Measurements from ENCODE around the gene KCTD3.

DNA sequence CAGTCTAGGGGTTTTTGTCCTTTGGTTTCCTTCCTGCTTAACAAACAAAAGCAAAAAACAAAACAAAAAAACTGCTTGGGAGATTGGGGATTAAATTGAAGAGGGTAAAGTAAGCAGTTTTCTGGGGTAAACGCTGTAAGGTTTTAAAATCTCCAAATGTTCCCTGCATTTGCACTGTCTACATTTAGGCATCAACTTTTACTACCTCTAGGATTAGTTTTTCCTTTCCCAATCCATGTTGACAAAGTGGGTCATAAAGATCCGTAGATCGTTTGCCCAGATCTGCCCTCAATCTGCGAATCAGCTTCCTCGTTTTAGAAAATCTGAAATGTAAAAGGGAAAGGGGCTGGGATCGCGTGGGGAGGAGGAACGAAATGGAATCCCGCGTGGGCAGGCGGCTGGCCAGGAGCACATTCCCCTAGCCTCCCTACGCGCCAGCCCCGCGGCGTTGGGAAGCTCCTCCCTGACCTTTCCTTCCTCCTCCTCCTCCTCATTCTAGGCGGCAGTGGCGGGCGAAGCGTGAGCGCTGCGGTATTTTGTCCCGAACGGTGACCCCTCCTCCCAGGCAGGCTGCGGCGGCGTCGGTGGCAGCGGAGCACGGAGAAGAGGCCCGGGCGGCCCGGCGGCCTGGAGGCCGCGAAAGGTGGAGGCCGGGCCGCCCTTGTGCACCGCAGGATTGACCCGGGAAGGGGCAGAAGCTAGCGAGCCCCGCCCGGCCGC lies at the start of gene KCTD3:
Gene KCTD3 (plus strand): TSS at position 493 of the 720 bp plus-strand sequence.
- PRO-cap = bidirectional peak, plus-strand start at position 564 of the sequence, minus-strand start at position 429 of the sequence

DNA sequence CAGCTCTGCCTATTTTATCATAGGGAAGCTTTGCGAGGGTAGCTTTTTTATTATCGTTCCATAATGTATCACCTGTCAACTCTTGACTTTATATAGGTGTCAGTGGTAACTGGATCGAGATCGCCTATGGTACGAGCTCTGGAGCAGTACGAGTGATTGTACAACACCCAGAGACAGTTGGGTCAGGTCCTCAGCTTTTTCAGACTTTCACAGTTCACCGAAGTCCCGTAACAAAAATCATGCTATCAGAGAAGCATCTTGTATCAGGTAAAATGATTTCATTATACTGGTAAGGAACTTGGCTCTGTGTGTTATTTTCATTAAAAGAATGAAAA lies 36.9 kb downstream of the KCTD3 start:
- PRO-cap = no peak

- PRO-cap = no peak
Measured at GRCh38 chr1:215640421-215641240, 73.5 kb downstream of the KCTD3 start.

GRCh38 chr1:217139598-217140015 lies 416.4 kb upstream of the ESRRG start:
- PRO-cap = no peak

- PRO-cap = no peak
Measured at GRCh38 chr1:217456017-217456706, 174.7 kb downstream of the GPATCH2 start.

DNA sequence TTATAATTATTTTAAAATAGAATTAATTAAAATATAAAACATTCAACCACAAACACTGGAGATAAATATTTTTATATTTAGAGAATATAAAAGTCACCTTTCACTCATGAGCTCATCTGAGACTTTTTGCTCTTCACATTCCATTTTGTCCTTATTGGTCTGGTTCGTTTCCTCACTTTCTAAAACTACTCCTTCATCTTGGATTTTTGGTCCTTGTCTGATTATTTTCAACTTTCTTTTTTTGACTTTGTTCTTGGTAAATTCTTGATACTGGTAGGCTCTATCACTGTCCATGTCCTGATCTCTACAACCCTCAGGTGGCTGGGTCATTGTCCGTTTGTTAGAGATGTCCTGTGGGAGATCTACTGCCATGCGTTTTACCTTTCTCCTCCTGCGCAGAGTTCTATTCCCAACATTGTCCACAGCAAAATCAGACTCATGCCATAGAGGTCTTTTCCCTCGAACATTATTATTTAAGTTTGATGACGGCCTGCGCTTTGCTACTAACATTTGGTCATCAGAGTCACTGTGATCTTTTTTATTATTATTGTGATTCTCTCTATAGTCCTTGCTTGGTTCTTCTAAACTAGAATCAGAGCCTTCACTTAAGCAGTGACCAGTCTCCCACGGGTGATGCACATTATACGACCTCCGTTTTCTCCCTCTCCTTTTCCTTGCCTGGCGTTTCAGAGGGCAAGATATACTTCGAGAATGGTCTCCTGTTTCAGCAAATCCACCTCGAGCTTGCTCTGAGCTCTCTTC lies 11.0 kb downstream of the GPATCH2 start:
- PRO-cap = no peak

GRCh38 chr1:218302088-218302759 lies 17.1 kb downstream of the RRP15 start:
- PRO-cap = no peak

- PRO-cap = no peak
Measured at GRCh38 chr1:218357212-218357637, 12.1 kb downstream of the TGFB2 start.

GRCh38 chr1:218439405-218439867 lies 94.3 kb downstream of the TGFB2 start:
- PRO-cap = no peak

DNA sequence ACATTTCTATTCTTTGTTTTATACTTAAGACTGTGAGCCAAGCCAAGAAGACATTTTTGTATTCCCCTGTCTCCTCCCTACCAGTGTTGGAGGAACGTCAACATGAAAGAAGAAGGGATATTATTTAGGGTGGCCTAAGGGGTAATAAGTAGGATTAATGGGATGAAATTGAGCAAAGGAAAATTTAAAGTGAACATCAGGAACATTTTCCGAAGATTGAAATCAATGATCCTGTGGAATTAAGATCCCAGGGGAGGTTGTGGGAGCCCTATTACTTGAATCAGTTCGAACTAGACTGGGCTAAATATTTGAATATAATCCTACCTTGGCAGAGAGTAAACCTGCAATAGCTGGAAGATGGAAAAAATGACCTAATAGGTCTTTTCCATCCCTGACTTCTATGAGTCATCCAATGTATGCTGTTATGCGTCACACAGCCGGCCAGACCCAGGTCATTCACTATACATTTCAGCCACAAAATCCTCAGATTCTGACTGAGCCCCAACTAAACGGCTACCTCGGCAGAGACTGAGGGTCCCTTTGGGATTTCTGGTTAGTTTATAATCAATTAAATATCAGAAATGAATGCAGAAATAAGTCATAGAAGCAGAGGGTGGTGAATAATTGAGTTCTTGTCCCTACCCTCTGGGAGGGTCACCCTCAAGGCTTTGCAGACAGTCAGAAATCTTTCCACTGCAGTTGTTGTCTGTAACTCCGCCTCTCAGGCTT lies 240.3 kb downstream of the TGFB2 start:
- PRO-cap = no peak

- PRO-cap = no peak
Measured at GRCh38 chr1:219740650-219740991, 127.7 kb upstream of the ZC3H11B start.

DNA sequence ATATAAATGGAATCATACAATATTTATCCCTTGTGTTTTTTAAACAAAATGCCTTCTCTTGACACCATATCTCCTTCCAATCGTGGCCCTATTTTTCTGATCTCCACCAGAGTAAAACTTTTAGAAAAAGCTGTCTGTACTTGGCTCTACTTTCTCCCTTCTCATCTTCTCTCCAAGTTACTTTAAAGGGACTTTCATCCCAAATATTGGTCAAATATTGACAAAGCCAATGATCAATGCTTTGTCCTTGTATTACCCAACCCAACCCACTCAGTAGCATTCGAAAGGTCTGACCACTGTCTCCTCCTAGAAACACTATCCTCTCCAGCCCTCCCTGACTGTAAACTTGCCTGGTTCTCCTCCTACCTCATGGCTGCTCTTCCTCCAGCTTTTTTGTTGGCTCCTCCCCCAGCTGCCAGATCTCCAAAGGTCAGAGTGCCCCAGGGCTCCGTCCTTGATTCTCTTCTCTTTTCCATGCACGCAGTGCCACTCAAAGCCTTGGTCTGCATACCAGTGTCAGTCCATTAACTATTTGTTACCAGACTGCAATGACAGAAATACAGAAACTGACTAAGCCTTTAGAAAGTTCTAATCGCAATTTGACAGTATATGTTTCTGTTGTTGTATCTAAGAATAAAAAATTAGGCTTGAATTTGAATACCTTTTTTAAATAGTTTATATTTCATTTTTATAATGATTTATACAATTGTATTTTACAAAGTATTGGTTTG lies 44.4 kb downstream of the SLC30A10 start:
- PRO-cap = no peak

GRCh38 chr1:219924065-219924678 lies 4.2 kb downstream of the SLC30A10 start:
- PRO-cap = no peak

DNA sequence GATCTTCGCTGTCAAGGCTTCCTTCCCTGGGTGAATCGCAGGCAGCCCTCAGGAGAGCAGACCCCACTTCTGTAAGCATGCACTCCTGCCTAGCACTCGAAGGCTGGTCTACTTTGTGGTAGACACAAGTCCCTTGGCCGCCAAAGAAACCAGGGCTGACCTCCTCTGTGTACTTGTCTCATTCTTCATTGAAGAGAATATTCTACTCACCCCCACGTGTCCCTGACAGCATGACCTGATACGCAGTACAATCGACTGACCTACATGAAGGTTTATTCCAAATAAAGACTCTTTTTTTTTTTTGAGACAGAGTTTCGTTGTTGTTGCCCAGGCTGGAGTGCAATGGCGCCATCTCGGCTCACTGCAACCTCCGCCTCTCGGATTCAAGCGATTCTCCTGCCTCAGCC lies 881 bp upstream of the SLC30A10 start:
- PRO-cap = no peak

GRCh38 chr1:220090195-220090713 lies 666 bp upstream of the BPNT1 start:
- PRO-cap = no peak

DNA sequence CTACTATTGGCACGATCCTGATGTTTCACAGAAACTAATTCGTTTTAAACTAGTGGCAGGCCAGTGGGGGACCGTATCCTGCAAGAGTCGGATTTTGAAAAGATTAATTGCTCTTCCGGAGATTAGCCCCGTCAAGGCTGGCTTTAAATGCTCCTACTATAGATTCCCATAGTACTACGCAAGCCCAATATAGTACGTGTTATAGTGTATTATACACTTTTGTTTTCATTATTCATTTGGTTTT lies 405 bp upstream of the RAB3GAP2 start:
- PRO-cap = no peak

DNA sequence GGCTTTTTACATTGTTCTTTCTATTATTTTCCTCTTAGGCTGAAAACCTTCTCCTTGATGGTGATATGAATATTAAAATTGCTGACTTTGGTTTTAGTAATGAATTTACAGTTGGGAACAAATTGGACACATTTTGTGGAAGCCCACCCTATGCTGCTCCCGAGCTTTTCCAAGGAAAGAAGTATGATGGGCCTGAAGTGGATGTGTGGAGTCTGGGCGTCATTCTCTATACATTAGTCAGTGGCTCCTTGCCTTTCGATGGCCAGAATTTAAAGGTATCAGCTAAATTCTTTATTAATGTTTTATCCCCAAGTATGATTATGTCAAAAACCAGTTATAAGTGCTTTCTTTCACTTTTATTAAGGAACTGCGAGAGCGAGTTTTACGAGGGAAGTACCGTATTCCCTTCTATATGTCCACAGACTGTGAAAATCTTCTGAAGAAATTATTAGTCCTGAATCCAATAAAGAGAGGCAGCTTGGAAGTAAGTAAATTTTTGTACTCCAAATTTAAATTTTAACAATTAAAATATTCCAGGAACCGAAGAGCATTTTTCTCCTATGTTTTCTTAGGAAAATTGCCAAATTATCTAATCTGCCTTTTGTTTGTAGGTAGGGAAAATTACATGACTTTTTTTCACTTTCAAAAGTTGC lies 71.8 kb upstream of the C1orf115 start:
- PRO-cap = no peak

GRCh38 chr1:220761523-220761826 lies 13.4 kb downstream of the MTARC2 start:
- PRO-cap = no peak

DNA sequence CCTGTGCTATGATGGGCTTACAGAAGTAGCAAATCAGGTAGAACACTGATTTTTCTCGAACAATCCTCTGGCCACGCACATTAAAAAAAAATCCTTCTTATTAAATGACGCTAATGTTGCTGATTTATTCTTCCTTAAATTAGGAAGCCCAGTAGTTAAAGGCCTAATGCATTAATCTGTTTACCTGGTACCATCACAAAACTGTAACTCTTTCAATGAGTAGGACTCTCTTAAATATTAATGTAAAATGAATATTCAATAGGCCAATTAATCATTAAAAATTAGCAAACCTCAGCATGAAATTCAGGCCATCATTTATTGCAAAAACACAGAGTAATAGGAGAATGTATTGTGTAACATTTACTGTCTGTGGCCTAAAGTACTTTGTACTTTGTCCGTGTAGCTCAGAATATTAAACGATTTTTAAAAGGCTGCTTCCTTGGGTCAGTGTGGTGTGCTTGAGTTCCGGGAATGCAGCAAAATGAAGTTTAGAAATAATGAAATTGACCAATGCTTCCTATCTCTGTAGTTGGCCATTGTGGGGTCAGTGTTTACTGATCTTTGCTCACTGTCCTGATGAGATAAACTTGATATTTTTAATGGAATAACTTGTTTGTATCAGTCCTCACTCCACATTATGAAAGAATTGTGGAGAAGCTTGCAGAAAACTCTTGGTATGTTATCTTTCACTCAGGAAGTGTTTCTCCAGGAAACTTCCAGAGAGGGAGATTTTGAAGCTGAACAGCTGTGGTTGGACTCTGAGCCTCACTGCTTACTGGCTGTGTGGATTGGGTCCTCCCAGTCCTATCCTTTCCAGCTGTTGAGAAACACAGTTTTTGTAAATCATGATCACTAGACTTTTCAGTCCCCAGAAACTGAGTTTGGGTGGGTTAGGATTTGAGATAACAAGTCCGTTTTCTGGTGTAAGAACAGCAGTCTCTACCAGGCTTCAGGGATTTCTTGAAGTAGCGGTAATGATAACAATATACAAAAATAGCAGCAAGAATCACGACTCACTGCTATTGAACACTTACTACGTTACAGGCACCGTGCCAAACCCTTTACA lies 19.3 kb downstream of the MTARC2 start:
- PRO-cap = no peak

GRCh38 chr1:220787259-220787914 lies 674 bp downstream of the MTARC1 start:
- PRO-cap = unidirectional peak, minus-strand start at chr1:220787478

Data from trachea (tissue), 1 donor.